Heart left ventricle (tissue), 7 donors: ENCODE data around the genes SEH1L and CEP192.

DNA sequence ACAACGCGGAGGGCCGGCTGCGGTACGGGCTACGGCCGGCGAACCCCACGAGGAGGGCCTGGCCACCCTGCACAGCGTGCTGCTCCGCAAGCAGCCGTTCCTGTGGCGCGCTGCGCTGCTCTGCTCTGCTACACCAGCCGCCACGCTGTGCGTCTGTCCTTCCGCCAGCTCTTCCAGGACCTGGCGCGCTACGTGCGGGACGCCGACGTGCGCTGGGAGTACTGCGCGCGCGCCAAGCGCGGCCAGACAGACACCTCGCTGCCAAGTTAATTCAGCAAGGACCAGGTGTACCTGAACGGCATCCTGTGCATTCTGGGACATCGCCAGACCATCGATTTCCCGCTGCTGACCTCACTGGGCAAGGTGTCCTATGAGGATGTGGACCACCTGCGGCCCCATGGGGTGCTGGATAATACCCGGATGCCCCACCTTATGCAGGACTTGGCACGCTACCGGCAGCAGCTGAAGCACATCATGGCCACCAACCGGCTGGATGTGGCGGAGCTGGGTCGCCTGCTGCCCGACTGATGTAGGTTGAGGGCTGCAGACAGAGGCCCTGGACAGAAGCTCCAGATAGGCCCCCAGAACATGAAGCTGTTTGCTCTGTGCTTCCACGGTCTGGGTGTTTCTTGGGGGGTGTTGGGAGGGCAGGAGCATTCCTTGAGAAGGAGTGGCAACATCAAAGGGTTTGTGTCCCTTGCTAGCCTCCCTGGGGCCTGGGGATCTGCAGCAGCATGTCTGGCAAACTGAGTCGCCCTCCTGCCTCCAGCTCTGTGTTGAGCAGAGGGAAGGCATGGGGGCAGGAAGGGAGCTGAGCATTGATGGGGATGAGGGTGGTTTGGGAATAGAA, 200.8 kb downstream of the NAPG start:
- PRO-cap, 6 experiments: peak in 1 of 6 experiments; most common minus-strand start position 155 of the sequence (in 1)
- RAMPAGE, long total RNA, 2 experiments: no peak in any of the 2 experiments
- RRBS: no CpG with 5 or more reads among the region's 48 CpGs

GRCh38 chr18:11148138-11148532, 1.2 kb downstream of the PIEZO2 start:
- PRO-cap, 6 experiments: no peak in any of the 6 experiments
- RAMPAGE, long total RNA, 2 experiments: no peak in any of the 2 experiments
- RRBS: no CpG with 5 or more reads among the region's 23 CpGs

GRCh38 chr18:11161660-11161916, 12.2 kb upstream of the PIEZO2 start:
- PRO-cap, 6 experiments: no peak in any of the 6 experiments
- RAMPAGE, long total RNA, 2 experiments: no peak in any of the 2 experiments
- RRBS: no CpG with 5 or more reads among the region's 3 CpGs

GRCh38 chr18:11852930-11853573, 1.8 kb downstream of the CHMP1B start:
- PRO-cap, 6 experiments: no peak in any of the 6 experiments
- RAMPAGE, long total RNA, 2 experiments: no peak in any of the 2 experiments
- RRBS: no CpG with 5 or more reads among the region's 5 CpGs

DNA sequence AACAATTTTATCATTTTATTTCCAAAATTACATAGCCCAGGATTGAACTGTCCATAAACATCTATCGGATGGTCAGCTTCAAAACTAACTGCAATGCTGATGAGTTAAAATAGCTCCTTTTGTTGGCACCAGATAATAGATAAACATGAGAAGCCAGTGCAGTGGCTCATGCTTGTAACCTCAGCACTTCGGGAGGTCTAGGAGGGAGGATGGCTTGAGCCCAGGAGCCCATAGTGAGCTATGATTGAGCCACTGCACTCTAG, 34.6 kb upstream of the IMPA2 start:
- PRO-cap, 6 experiments: peak in 1 of 6 experiments; most common plus-strand start position 186 of the sequence (in 1)
- RAMPAGE, long total RNA, 2 experiments: no peak in any of the 2 experiments
- RRBS: no CpG with 5 or more reads among the region's 2 CpGs

DNA sequence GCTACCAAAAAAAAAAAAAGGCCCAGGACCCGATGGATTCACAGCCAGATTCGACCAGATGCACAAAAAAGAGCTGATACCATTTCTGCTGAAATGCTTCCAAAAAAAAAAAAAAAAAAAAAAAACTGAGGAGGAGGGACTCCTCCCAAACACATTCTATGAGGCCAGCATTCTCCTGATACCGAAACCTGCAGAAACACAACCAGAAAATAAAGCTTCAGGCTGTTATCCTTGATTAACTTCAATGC, 58.4 kb downstream of the ANKRD62 start:
- PRO-cap, 6 experiments: peak in 1 of 6 experiments; most common plus-strand start position 110 of the sequence (in 1)
- RAMPAGE, long total RNA, 2 experiments: no peak in any of the 2 experiments
- RRBS: no CpG with 5 or more reads among the region's 3 CpGs

DNA sequence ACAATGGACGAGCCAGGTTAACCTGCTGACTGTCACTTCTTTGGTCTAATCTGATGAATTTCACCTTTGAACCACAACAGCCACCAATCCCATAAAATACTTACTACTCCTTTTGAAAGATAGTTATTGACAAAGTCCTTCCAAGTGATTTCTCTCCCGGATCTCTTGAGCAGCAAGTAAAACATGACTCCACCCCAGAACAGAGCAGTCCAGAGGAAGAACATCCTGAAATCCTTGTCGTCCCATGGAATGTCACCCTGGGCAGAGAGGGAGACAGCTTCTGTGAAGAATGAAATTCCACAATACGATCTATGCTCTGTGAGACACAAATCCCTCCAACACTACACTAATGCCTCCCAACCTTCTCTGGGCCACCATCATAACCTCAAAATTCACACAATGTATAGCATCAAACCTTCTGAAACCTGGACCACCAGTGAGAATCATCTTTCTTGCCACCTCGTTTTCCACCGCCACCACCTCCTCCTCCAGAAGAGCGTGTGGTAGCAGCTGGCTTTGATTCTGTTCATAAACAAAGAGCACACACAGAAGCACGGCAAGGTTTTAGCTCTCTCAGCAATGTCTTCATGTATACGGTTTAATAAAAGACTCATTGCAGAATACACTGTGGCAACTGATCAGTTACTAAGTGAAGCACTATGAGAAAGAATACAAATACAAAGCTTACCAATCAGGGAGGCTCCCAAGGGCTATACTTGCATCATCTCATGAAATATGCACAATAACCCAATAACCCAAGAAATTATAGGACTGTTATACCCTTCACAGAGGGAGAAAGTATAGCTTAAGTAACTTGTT, 10.0 kb downstream of the AFG3L2 start:
- PRO-cap, 6 experiments: no peak in any of the 6 experiments
- RAMPAGE, long total RNA, 2 experiments: start-site peak on the minus strand in 1 of 2 experiments, centred at position 124 of the sequence, 47 reads per replicate
- RRBS: no CpG with 5 or more reads among the region's 9 CpGs

DNA sequence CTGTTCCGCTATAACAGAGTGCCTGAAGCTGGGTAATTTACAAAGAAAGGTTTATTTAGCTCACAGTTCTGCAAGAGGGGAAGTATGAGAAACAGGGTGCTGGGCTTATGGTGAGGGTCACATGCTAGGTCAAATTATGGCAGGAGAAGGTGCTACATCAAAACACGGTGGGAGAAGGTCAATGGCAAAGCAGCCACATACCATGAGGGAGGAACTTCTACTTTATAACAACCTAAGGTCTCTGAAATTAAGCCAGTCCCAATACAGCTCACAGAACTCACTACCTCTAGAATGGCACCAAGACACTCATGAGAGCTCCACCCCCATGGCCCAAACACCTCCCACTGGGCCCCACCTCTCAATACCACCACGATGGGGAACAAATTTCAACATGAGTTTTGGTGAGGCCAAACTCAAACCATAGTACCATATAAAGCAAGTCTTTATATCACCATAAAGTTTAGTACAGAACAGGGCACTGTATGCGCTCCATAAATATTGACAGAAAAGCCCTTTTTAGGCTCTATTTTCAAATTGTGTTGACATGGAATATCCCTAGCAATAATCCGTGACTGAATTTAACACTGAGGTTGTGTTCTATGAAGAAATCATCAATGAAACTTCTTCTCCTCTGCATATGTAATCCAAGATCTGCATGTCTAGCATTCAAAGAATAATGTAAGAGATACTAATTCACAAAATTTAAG, 3.3 kb downstream of the AFG3L2 start:
- PRO-cap, 6 experiments: peak in 2 of 6 experiments; most common plus-strand start position 361 of the sequence (in 2); most common minus-strand start position 282 of the sequence (in 2)
- RAMPAGE, long total RNA, 2 experiments: no peak in any of the 2 experiments
- RRBS: no CpG with 5 or more reads among the region's 5 CpGs

DNA sequence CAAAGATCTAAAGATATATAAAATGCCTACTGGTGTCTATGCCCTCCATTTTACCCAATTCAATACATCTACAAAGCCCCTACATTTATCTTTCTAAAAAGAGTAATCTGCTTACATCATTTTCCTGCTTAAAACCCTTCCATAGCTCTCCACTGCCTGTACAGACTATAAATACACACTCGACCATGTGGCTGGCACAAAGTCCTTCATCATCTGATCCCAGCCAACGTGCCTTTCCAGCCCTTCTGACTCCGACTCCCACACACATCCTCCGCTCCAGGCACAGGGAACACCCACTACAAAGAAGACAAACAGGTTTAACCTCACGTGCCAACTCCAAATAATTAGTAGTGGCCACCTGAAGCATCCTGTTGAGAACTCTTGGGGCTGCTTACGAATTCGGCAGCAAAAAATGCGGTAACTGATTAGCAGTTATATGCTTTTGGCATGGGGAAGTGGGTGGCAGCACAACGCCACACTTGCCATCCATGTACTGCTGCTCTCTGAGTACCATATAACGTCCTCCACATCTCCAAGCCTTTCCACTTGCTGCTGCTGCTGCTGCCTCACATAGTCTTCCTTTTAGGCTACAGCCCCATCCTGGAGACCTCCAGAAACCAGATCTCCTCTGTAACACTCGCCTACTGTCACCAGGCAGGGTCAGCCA, 12.1 kb downstream of the SPIRE1 start:
- PRO-cap, 6 experiments: peak in 4 of 6 experiments; most common plus-strand start position 233 of the sequence (in 2); most common minus-strand start position 169 of the sequence (in 3)
- RAMPAGE, long total RNA, 2 experiments: no peak in any of the 2 experiments
- RRBS: no CpG with 5 or more reads among the region's 11 CpGs

- PRO-cap, 6 experiments: peak in 6 of 6 experiments; most common plus-strand start chr18:12948031 (in 5); most common minus-strand start chr18:12948229 (in 3)
- RAMPAGE, long total RNA, 2 experiments: start-site peak on the plus strand in 2 of 2 experiments, at chr18:12948007-12948061 at its widest, 252 to 368 reads per replicate
- RRBS: 2% methylated on average over 15 of the region's 112 CpGs
These were observed at the start of gene SEH1L for GRCh38 chr18:12947798-12948989. TSS of gene SEH1L (plus strand) at chr18:12948011.

DNA sequence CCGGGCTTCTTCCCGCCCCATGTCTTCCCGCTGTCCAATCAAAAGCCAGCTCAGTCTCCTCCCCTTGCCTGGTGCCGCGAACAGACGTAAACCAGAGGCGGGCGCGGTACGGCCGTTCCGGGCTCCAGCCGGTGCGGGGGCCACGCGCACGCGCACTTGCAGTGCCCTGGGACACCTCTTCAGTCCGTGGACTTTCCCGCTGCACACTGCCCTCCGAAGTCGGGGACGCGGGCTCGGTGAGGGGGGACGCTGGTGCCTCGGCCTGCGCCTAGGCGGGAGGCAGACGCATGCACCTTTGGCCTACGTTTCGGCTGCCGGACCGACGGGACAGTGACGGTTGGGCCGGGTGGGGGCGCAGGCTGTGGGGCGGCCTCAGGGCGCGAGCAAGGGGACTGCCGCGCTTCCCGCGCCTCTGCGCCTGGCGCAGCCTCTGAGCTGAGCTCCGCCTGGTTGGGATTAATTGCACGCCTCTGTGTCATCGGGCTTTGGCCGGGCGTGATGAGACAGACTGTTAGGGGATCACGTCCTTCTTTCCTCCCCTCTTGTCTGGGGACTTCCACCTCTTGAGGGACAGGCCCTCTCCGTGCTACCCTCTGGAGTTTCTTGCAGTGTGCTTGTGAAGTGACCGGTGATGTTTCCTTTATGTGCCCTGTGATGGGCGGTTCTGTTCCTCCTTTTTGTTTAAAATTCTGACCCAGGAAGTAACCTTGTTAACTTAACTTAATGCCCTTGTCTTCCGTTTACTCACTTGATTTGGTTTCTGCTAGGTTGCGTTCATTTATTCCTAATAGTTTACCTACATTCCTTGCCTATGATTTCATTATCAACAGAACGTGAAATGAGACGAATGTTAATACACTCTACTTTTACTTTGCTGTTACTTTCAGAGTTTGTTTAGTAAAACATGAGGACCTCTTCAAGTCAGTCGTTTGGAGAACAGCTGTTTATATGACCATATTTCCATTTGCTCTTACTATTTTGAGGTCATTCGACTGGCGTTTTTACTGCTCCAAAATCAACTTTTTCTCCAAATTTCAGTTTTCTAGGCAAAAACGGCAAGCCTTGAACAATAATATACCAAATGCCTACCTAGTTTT, at the start of gene CEP192:
CEP192 (plus strand) TSS at position 161 of the 1,097 bp plus-strand sequence.
- PRO-cap, 6 experiments: peak in 6 of 6 experiments; most common plus-strand start position 216 of the sequence (in 3); most common minus-strand start position 432 of the sequence (in 3)
- RAMPAGE, long total RNA, 2 experiments: start-site peak on the plus strand in 2 of 2 experiments, centred at positions 148 to 222 of the sequence, 27 to 37 reads per replicate
- RRBS: 2% methylated on average over 10 of the region's 64 CpGs

DNA sequence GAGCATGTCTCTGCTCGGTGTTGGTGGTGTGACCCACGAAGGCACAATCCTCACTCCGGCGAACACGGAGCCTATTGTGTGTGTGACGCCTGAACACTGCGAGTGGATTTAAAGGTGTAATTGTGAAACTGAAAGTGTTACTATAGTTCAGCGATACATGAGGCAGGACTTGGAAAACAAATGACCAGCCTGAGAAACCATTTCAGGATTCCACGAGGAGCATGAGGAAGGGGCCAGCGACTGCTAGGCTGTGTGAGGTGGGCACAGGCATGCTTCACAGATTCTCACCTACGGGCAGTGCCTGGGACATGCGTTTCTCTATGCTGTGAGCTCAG, 41.7 kb upstream of the LDLRAD4 start:
- PRO-cap, 6 experiments: no peak in any of the 6 experiments
- RAMPAGE, long total RNA, 2 experiments: no peak in any of the 2 experiments
- RRBS: no CpG with 5 or more reads among the region's 12 CpGs

DNA sequence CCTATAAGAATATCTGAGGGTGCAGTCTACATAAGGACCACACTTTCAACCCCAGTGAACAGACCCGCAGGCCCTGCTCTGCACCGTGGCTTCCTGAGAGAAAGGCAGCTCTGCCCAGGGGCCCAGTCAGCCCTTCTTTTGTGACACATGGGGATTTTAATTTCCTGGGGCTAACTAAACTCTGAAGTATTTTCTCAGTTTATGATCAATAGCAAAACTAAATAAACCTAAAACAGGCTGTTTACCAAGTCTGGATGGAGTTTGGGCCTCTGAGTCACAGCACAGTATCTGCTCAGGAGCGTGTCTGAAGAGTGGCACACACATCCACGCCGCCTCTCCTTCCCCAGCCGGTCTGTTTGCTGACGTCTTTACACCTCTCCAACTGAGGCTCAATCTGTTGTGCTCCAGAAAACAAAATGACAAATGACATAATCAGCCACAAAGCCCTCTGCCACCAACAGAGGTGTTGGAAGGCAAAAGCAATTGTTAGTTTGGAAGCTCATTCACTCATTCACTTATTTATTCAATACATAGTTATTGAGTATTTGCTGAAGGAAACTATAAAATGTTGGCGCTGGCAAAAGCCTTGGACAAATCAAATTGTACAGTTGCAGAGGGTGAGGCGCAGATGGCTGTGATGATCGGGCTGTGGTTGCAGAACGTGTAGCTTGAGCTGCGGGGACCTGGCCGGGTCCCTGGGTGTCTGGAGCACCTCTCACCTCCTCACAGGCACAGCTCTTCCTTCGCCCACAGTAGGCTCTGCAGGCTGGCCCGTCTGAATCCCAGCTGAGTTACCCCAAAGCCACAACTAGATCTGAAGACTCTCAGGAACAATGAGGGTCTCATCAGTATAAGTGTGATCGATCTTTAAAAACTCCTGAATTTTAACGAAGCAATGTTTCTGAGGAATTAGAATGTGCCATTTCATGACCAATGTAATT, 72.5 kb downstream of the LDLRAD4 start:
- PRO-cap, 6 experiments: no peak in any of the 6 experiments
- RAMPAGE, long total RNA, 2 experiments: no peak in any of the 2 experiments
- RRBS: no CpG with 5 or more reads among the region's 17 CpGs

DNA sequence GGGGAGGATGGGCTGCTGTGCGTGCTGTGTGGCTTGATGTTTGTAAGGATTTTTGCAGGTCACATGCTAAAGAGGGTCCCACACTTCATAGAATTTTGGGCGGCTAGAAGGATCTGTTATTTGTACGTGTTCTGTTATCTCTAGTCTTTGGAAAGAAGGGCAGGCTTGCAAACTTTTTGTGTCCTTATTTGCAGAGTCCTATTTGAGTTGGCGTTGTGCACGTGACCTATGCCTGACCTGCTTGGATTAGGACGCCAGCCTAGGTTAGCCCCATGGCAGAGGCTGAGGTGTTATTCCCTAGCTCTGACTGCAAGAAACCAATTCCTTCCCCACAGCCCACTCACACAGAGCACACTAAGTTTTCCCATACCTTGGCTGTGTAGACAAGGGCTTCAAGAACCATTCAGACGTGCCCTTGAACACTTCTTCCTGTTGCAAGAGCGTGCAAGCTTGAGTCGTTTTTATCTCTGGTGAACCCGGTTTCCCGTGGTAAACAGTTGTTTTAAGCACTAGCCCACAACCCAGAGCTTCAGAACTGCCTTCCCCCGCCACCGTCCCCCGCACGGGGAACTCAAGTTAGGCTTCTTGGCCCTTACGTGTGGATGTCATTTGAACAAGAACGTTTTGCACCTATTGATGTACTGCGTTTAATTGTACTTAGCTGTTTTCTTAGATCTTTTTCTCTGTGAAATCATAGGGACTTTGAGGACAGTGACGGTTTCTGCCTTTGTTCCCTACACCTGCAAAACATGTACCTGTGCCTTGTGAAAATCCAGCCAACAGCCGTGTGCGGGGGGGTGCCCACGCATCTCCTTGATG, 94.7 kb downstream of the LDLRAD4 start:
- PRO-cap, 6 experiments: no peak in any of the 6 experiments
- RAMPAGE, long total RNA, 2 experiments: no peak in any of the 2 experiments
- RRBS: no CpG with 5 or more reads among the region's 22 CpGs

- PRO-cap, 6 experiments: no peak in any of the 6 experiments
- RAMPAGE, long total RNA, 2 experiments: no peak in any of the 2 experiments
- RRBS: no CpG with 5 or more reads among the region's 6 CpGs
These were observed 118.8 kb downstream of the LDLRAD4 start for GRCh38 chr18:13337344-13337768.

- PRO-cap, 6 experiments: no peak in any of the 6 experiments
- RAMPAGE, long total RNA, 2 experiments: no peak in any of the 2 experiments
- RRBS: 33% methylated on average over 3 of the region's 23 CpGs
These were observed 158.2 kb downstream of the LDLRAD4 start for GRCh38 chr18:13376594-13377233.

DNA sequence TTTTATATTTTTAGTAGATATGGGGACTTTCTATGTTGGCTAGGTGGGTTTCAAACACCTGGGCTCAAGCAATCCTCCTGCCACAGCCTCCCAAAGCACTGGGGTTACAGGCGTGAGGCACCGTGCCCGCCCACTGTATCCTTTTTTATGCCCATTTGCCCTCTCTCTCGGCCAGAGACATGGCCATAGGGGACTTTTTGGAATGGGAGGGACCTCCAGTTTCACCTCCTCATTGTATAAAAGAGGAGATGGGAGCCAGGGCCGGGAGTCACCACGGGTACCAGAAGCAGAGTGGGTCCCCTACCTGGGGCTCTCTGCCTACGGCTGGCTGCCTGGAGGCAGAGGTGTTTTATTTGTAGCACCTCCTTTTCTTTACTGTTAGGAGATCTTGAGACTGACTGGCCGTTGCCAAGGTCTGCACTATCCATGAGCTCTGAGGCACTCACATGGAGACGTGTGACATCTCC, 162.7 kb downstream of the LDLRAD4 start:
- PRO-cap, 6 experiments: no peak in any of the 6 experiments
- RAMPAGE, long total RNA, 2 experiments: no peak in any of the 2 experiments
- RRBS: no CpG with 5 or more reads among the region's 9 CpGs

DNA sequence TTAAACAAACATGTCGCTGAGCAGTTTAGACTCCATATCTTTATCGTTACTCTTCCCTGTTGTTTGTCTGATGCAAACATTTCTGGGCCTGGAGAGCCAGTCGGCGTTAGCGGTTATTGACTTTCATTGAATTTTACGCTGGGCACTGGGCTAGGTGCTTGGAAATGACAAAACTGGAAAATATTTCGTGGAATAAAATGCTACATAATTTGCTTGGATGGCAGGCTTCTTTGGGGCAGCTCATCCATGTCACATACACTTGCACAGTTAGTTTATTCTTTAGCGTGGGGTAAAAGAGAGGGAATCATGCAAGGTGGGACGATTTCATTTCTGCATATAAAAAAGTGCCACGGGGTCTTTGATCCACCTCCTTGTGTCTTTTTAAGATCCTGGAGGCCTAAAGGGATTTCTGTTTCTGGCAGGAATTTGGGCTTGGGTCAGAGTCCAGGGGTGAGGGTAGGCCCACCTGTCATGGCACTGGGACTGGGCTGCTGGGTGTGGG, 181.5 kb downstream of the LDLRAD4 start:
- PRO-cap, 6 experiments: no peak in any of the 6 experiments
- RAMPAGE, long total RNA, 2 experiments: no peak in any of the 2 experiments
- RRBS: no CpG with 5 or more reads among the region's 10 CpGs

DNA sequence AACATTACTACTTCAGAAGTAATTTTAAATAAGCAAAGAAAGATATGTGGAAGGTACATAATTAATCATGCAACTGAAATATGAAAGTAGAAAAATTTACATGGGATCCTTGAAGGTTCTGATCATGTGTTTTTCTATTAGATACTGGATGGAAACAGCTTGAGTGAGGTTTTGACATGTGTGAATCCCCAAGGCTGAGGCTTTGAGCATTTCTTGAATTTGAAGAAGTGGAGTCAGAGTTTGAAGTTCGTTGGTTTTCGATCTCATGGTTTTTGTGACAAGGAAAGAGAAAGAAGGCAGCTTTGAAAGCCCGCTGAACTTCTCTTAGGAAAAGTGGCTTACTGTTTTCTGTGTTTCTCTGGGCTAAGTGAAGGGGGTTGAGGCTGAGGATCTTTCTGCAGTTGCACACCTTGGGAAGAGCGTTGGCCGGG, 220.1 kb downstream of the LDLRAD4 start:
- PRO-cap, 6 experiments: no peak in any of the 6 experiments
- RAMPAGE, long total RNA, 2 experiments: no peak in any of the 2 experiments
- RRBS: no CpG with 5 or more reads among the region's 5 CpGs

- PRO-cap, 6 experiments: no peak in any of the 6 experiments
- RAMPAGE, long total RNA, 2 experiments: no peak in any of the 2 experiments
- RRBS: no CpG with 5 or more reads among the region's 3 CpGs
These were observed 183.1 kb downstream of the FAM210A start for GRCh38 chr18:13543309-13543669.